Measurements from ENCODE around the genes CKMT1A, PDIA3 and GATM.

DNA sequence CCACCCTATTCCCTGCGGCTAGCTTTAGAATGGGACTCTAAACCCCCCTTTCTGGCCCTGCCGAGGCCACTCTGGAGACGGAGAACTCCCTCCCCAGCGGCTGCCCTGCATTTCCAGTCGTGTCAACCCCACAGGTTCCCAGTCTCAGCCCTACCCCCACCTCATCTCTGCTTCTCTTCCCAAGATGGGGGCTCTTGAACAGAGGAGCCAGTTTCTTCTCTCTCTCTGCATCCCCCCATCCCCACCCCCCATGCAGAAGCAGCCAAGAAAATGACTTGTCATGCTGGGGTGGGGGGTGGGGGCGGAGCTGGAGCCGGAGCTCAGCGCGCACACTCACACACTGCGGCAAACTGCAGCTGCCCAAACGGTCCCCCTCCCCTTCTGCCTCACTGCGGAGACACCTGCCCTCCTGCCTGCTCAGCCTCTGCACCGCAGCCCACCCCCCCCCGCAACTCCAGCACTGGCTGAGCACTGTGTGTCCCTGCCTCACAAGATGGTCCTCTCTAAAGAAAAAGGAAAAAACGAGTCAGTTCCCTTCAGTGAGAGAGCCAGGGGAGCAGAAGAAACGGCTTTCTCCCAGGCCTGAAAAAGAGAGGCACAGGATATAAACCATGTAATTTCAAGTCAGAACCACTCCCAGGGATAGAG lies 986 bp downstream of the MAP1A start:
- PRO-cap: no peak
- RRBS: no CpG with 5 or more reads among the region's 16 CpGs

DNA sequence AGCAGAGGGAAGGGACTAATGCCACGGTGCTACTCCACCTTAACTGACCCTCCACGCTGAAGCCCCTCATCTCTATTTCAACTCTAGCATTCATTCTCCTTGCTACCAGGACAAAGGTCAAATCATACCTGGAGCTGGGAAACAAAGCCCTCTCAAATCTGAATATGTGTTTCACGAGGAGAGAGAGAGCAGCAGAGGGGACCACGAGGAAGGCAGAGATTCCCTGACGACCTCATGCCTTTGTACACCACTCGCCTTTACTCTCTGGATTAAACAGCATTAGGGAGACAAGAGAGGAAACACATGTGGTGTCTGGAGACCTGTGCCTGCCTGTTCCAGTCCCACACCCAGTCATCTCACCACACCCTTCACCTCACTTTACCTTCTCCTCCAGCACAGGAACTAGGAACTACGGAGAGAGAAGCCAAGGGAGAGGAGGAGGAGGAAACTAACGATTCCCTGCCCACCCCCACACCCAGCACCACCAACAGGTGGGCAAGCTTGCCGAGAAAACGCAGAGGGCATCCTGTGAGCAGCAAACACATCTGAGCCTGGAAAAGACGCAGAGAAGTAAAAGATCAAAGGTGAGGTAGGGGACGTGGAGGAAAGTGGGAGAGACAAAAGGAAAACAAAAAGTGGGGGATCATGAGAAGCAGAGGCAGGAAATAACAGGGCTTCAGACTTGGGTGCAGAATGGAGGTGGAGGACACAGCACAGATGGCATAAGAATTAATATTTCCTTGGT lies 967 bp upstream of the CKMT1B start:
- PRO-cap: no peak
- RRBS: no CpG with 5 or more reads among the region's 12 CpGs

- PRO-cap: no peak
- RRBS: no CpG with 5 or more reads among the region's 15 CpGs
Measured at GRCh38 chr15:43693708-43693916, at the start of gene CKMT1A. TSS of gene CKMT1A (plus strand) at chr15:43693859.

DNA sequence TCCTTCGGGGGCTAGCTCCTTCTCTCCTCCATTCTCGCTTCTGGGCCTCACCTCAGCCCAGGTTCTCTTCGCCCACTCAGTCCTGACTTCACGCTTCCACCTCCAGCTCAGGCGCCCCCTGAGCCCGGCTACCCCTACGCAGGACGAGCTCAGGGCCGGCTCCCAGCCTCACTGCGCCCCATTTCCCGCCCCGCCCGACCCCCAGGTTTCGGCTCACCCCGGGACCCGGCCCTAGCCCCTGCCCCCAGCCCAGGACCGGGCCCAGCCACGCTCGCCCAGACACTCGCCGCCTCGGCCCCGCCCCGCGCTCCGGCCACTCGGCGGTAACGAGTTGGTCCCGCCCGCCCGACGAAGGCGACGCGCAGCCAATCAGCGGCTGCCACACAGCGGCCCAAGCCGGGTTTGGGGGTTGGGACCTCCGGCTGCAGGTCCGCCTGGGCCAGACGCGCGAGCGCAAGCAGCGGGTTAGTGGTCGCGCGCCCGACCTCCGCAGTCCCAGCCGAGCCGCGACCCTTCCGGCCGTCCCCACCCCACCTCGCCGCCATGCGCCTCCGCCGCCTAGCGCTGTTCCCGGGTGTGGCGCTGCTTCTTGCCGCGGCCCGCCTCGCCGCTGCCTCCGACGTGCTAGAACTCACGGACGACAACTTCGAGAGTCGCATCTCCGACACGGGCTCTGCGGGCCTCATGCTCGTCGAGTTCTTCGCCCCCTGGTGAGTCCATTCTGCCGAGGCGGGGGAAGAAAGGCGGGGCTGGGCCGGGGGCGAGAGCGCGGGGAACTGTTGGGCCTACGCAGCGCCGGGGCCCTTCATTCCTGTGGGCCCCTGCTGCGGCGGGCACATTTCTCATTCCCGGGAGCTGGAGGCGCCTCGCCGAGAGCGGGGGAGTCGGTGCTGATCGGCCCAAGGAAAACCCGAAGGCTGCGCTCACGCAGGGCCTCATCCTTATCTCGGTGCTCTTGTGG lies at the start of gene PDIA3:
Gene PDIA3, plus strand, starts transcription at position 442 of the 961 bp plus-strand sequence.
- PRO-cap: bidirectional peak, plus-strand start at position 442 of the sequence, minus-strand start at position 268 of the sequence; bidirectional peak, plus-strand start outside the sequence, minus-strand start at position 657 of the sequence
- RRBS: under 1% methylated on average over 16 of the region's 104 CpGs

DNA sequence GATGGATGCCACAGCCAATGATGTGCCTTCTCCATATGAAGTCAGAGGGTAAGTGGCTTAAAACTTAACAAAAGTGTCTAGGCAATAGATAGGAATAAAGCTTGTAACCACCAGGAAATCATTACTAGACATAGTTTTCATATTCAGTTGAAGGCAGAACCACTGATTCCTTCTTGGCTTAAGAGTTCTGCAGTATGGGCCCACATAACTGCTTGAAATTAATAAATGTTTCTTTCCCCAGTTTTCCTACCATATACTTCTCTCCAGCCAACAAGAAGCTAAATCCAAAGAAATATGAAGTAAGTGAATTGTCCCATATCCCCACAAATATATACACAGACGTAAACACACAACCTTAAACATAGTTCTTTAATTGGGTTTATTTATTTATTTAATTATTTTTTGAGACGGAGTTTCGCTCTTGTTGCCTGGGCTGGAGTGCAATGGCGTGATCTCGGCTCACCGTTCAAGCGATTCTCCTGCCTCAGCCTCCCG lies 6.4 kb downstream of the ELL3 start:
- PRO-cap: no peak
- RRBS: no CpG with 5 or more reads among the region's 8 CpGs

DNA sequence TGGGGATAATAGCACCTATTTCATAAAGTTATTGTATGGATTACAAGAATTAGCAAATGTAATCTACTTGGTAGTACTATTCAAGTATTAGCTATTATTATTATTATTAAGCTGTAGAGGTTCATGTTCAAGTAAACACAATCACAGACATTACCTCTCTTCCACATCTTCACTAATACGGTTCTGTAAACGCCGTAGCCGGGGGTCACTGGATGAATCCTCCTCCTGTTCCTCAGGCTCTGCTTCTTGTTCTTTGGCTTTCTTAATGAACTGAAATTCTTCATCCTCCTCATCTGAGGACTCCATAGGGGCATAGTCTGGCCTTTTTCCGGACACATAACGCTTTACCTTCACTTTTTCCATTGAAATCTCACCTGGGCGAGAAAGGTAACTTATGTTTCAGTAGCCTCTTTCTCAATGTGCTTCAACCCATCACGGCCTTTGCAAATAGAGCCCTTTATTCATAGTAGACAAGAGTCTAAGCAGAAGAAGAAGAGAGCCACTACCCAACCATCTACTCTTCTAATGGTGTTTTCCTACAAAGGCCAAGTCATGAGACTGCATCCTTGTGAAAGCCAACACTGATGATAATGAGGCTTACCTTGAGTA lies 7.3 kb downstream of the MFAP1 start:
- PRO-cap: no peak
- RRBS: no CpG with 5 or more reads among the region's 8 CpGs

DNA sequence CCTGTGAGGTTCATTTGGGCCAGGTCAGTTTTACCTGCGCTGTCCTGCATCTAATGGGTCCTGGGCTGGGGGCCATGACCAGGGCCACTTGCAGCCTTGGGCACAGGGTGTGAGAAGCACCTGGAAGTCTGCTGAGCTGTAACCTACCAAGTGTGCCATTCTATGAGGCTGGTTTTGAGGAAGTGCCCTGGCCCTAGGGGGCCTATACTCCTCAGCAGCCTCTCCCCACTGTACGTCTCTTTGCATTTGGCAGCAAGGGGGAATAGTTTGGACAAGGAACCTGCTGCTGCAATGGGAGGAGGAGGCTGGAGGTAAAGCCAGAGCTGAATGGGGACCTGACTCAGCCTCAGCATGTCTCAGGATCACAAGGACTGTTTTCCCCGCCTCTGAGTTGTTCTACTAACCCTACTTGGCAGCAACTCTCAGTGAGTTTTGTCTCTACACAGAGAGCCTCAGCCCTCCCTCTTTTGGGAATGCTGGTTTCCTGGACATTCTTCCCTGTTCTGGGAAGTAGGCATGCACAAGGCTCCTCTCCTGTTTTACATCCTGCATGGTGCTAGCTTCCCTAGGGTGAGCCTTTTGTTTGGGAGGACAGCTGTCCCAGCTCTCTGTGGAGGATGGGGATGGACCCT lies 53.9 kb downstream of the WDR76 start:
- PRO-cap: no peak
- RRBS: no CpG with 5 or more reads among the region's 3 CpGs

DNA sequence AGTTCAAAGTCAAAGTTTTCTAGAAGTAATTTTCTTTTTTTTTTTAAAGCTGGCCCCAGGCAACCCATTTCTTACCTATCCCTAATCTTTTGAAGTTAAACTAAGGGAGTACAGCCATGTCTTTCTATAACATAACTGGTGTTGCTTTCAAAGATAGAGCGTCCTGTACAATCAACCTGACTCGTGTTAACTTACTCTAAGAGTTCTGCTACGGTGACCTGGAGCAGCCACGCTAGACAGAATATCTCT lies 36.1 kb downstream of the GOLM2 start:
- PRO-cap: no peak
- RRBS: no CpG with 5 or more reads among the region's 4 CpGs

GRCh38 chr15:44535036-44535622 lies 1.8 kb upstream of the EIF3J start:
- PRO-cap: no peak
- RRBS: no CpG with 5 or more reads among the region's 16 CpGs

- PRO-cap: no peak
- RRBS: no CpG with 5 or more reads among the region's 6 CpGs
Measured at GRCh38 chr15:44565117-44565996, 28.4 kb downstream of the EIF3J start.

- PRO-cap: no peak
- RRBS: no CpG with 5 or more reads among the region's 2 CpGs
Measured at GRCh38 chr15:44706912-44707814, 4.0 kb downstream of the PATL2 start.

DNA sequence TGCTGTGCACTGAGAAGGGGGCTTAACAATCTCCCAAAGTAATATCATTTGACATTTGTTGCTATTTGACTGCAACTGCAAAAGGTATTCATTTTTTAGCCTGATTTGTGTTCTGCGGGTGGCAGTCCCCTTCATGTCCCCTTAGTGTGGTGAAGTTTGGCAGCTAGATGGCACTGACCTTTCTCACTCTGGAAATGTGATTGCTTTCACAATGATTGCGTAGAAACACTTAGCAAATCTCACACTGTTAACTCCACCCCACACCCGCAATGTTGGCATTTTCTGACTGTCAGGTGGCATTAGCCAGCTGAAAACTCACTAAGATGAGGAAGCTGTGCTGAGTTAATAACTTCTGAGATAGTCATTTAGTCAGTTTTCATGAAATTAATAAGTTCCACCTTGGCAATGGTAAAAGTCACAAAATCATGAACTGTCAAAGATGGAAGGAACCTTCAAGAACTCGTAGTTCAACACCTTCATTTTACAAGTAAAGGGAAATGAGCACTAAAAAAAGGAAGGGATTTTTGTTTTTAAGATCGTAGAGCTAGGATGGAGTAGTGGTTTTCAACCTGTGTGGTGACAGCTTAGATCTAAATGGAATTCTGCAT lies 77.0 kb downstream of the TRIM69 start:
- PRO-cap: no peak
- RRBS: no CpG with 5 or more reads among the region's 5 CpGs

DNA sequence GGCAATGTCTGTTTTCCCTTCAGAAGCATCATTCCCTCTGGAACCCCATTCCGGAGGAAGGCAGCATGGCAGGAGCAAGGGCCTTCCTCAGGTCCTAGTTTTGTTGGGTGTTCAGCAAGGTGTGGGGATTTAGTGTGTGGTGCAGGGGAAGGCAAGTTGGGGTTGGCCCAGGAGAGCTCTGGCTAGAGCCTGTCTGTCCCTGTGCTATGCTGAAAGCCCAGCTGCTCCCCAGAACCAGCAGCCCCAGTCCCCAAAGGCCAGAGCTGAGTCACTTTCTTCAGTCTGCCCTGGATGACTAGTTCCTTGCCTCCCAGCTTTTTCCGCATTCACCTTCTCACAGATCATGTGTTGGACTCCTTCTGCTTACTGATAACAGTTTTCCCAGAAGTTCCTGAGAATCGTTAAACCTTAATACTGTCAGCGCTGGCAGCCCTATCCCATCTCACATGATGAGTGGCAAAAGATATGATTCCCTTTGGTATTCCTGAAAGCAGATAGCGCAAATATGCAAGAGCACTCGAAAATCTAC lies 84.1 kb downstream of the TRIM69 start:
- PRO-cap: no peak
- RRBS: no CpG with 5 or more reads among the region's 6 CpGs

DNA sequence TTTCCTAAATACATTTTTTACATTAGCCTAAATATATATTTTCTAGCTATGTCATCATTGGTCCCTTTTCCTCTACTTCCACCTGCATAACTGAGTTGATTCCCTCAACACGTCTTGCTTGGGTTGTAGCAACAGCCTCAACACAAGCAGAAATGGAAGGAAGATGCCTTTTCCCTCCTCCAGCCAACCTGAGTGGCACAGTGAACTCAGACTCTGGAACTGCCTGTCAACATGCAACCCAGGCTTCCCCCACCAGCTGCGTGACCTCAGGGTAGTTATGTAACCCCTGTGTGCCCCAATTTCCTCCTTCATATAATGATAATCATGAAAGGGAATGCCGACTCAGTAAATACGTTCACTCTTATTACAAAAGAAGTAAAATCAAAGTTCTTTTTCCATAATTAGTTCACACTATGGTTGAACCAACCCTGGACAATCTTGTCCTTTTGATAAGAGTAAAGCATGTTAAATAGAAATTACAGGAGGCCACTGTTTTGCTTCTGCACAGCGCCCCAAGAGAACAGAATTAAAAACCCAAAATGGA lies 101.7 kb upstream of the TERB2 start:
- PRO-cap: no peak
- RRBS: no CpG with 5 or more reads among the region's 5 CpGs

- PRO-cap: no peak
- RRBS: no CpG with 5 or more reads among the region's 4 CpGs
Measured at GRCh38 chr15:45024479-45025057, 1.6 kb downstream of the SORD start.

DNA sequence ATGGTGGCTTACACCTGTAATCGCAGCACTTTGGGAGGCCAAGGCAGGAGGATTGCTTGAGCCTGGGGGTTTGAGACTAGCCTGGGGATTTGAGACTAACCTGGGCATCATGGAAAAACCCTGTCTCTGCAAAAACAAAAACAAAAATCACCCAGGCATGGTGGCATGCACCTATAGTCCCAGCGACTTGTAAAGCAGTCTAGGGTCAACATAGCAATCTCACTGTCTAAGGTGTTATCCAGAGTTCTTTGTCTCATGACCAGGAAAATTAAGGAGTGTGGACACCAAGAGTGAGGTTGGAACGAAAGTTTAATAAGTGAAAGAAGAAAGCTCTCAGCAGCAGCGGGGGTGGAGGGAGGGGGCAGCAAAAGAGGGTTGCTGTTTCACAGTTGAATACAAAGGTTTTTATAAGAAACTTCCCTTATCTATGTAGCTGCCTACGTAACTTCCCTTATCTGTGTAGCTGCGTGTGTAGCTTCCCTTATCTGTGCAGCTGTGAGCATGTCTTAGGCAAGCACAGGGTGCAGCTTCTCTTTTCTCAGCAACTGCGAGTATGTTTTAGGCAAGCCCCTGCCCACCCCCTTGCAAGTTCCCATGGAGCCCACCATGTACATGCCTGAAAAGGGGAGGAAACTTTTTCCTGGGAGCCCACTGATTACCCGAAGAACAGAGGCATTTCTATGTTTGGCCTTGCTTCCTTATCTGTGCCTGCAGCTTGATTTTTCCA lies 25.6 kb downstream of the SORD start:
- PRO-cap: no peak
- RRBS: no CpG with 5 or more reads among the region's 8 CpGs

DNA sequence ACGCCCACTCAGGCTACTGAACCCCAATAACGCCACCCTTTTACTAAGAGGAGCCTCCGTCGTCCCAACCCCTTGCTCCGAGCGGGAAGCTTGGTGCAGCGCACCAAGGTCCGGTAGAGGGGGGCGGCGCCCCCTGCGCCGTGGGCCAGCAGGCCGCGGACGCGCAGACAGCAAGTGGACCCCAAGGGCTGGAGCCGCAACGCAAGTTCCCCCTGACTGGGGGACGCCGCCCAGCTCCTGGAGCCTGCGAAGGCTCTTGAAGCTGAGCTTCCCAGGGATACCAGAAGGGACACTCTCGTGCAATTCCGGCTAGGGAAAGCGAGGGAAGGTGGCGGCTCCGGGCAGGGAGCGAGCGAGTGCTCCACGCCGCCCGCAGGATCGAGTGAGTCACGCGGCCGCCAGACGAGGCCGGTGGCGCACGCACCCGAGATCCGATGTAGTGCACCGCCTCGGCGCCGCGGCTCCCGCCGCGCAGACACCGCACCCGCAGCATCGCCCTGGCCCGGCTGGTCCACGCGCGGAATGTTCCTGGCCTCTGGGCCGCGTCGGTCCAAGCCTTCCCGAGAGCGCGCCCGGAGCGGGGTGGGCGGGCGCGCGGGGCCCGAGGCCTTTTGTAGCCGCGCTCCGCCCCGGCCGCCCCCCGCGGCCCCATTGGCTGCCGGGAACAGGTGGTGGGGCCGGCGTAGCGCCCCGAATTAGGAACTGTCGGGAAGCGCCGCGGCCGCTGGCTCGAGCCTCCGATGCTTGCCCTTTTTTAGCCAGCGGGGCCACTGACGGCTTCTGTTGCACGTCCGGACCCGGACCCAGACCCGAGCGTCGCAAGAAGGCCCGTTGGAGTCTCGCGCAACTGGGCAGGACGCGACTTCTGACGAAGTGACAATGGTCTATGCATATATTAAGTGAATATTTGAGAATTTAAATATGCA lies at the start of gene GATM:
Gene GATM, minus strand, starts transcription at position 584 of the 926 bp plus-strand sequence.
- PRO-cap: bidirectional peak, plus-strand start at position 302 of the sequence, minus-strand start at position 258 of the sequence
- RRBS: 9% methylated on average over 41 of the region's 102 CpGs

DNA sequence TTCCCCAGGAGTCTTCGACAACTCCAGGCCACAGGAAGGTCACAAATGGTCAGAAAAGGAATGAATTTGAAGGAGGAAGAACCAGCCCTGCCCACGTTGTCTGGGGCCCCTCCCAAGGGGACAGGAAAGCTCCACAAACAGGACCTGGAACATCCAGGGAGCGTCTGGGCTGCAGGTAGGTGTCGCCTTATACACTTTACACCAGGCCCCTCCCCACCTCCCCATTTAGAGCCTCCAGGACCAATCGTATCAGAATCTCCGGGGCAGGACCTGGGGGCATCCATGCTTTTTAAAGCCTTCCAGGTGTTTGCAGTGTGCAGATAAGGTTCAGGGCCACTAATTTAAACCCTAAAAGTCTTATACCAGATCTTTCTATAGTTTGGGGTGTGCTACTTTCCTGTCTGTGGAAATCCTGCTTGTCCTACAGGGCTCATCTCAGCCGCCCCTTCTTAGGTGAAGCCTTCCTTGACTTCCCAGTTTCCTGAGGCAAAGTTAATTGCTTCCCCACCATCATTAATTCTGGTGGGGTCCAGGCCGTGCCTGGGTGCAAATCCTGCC lies 18.3 kb downstream of the C15orf48 start:
- PRO-cap: no peak
- RRBS: no CpG with 5 or more reads among the region's 8 CpGs

DNA sequence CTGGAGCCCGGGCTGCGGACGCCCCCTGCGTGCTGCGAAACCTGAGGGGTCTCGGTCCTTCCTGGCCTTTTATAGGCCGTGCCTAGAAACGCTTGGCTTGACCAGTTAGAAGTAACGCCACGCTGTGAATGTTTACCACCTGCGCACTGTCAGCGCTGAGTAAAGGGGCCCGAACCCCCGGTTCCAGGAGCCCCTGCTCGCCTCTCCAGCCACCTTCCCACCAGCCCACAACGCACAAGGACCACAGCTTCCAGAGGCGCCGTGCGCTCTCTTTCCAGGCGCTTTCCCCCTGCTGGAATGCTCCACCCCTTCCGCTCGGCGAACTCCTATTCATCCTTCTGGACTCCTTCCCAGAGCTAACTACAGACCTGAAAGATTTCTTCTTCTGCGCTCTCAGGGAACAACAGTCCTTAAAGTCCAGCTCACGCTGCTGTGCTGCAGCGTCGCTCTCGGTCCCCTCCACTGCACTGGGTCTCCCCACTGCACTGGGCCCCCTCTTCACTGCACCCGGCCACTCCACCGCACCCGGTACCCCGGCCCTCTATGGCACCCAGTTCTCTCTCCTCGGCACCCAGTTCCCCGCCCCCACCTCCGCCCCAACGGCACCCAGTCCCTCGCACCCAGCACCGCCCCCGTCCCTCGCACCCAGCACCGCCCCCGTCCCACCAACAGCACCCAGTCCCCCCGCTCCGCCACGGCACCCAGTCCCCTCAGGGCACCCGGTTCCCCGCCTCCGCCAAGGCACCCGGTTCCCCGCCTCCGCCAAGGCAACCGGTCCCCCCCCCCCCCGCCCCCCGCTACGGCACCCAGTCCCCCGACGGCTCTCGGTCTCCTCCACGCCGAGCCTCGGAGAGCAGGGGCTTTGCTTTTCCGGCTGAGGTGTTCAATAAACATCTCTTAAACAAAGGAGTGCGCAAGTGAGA lies 69.8 kb downstream of the SQOR start:
- PRO-cap: bidirectional peak, plus-strand start at position 809 of the sequence, minus-strand start at position 563 of the sequence
- RRBS: 13% methylated on average over 4 of the region's 63 CpGs

- PRO-cap: no peak
- RRBS: no CpG with 5 or more reads among the region's 4 CpGs
Measured at GRCh38 chr15:45855058-45855554, 220.3 kb downstream of the SQOR start.